ENCODE results near the genes RUFY4 and ARPC2.

GRCh38 chr2:217412395-217412597 lies 552.4 kb upstream of the TNP1 start:
- PRO-cap = no peak

DNA sequence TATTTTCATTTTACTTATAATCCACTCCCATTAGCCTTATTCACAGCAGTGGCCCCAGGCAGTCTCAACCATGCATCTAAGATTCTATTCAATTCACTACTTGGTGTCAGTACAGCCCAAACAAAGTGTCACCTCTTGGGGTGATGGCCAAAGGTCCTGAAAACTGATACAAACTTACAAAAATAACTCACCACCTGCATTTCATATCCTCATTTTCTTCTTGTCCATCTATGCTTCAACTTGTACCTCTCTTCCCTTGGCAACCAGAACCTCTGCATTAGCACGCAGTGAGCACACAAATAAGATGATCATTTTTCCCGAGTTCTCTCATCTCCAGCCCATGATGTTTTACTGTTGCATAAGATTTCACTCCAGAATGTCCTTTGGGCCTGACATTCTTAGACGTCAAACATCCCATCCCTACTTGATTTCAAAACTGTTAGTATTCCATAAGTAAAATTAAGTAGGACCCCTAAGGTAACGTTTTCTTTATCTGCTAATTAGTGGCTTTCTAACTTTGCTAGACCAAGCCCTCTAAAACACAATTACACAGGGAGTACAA lies 559.3 kb upstream of the TNP1 start:
- PRO-cap = no peak

DNA sequence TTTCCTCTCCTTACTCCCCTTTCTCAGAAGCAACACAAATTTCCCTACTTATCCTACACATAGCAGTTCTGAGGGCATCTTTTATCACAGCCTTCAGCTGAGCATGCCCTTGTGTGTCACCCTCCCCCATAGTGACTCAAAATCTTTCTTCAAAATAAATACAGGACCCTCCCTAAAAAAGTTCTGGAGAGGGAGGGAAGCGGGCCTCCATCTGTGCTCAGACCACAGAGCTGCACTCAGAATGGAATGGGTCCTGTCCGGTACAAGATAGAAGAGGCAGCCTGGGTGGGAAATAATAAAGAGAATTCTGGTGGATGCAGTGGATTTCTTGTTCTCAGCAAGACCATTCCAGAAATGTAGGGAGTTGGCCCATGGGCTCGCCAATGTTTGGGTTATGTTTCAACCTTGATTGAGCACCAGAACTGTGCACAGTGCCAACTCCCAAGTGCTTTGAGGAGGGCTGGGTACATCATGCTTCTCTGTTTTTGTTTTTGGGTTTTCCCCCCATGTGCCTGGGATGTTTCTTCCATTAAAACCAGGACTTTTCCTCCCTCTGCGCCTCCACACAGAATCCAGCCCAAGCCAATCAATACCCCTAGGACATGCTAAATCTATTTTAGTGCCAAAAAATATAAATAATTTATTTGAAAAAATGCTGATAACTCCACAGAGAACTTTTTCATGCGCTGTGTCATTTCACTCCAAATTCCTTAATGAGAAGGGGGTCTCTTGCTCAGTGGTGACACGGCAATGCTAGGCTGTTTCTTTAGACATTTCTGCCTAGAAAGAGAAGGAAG lies 304.1 kb downstream of the TNS1 start:
- PRO-cap = no peak

DNA sequence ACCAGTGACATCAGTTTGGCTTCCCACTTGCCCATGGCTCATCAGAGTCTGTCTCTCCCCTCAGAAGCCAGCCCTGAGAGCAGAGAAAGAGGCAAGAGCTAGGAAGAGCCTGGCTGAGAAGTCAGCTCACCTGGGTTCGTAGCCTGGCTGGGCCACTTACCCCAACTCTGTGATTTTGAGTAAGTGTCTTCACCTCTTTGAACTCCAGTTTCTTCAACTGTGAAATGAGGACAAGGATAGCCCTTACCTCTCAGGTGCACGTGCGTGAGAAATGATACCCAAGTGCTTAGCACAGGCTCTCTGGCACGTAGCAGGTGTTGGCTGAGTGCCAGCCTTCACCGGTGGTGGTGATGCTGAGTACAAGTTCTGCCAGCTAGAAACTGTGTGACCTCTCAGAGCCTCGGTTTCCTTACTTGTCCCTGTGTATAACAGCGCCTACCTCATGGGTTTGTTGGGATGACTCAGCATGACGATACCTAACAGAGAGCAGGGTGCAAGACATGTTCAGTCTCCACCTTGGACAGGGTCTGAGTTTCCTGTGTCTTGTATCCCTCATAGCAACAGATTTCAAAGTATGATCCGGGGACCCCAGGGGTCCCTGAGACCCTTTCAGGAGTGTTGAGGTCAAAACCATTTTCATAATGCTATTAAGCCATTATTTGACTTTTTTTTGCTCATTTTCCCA lies 205.2 kb downstream of the TNS1 start:
- PRO-cap = unidirectional peak, minus-strand start at position 216 of the sequence

- PRO-cap = no peak
Observed at GRCh38 chr2:217817530-217818568, 184.9 kb downstream of the TNS1 start.

DNA sequence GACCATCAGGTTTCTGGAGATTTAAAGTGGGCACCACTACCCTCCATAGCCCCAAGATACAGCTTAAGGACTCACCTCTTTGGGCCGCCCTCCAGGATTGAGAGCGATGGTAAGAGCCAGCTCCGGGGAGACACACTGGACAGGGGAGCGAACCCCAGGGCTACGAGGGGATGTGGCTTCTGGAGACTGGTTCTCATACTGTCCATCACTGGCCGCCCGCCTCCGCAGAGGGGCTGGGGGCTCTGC lies 166.9 kb downstream of the TNS1 start:
- PRO-cap = no peak

DNA sequence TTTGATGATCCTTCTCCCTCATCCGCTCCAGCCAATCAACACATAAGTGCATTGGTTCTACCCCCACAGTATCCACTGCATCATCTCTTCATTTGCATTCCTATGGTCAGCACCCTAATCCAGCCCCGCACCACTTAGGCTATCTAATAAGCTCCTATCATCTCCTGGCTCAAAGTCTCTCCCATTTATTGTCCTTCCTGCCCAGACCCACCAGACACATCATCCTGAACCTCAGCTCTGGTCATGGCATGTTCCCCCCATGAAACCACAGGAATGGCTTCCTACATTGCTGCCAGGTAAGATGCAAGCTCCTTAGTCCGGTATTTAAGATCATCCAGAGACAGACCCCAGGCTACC lies 158.7 kb downstream of the TNS1 start:
- PRO-cap = no peak

GRCh38 chr2:217922357-217923179 lies 80.2 kb downstream of the TNS1 start:
- PRO-cap = no peak

DNA sequence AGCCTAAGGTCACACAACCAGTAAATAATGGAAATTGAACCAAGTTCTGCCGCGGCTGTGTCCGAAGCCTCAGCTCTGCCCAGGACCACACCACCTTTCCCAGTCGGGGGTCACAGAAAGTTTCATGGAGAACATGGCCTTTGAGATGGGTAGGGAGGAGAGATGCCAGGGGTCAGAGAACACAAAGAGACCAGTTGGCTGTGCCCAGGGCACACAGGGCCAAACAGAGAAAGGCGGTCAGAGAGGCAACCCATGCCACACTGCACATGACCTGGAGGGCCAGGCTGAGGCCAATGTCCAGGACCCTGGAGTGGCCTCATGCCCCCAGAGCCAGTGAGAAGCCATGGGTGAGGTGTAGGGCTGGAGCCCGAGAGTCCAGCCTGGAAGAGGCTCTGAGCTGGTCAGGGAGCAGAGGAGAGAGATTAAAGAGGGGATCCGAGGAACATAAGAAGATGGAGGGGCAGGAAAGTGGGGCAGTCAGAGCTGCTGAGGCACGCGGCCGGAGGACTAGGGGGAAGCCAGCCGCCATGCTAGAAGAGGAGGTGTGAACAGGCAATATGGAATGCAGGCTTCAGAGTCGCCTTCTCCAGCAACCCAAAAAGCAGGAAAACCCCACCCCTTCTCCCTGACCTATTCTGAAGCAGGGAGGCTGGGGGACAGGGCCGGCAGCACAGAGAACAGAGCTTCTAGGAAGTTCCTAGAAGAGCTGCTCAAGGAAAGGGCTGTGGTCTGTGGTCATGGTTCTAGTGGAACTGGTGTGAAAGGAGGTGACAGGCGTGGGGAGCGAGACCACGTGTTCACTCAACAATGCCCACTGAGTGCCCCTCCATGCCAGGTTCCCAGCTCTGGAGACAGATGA lies 72.3 kb downstream of the TNS1 start:
- PRO-cap = no peak

DNA sequence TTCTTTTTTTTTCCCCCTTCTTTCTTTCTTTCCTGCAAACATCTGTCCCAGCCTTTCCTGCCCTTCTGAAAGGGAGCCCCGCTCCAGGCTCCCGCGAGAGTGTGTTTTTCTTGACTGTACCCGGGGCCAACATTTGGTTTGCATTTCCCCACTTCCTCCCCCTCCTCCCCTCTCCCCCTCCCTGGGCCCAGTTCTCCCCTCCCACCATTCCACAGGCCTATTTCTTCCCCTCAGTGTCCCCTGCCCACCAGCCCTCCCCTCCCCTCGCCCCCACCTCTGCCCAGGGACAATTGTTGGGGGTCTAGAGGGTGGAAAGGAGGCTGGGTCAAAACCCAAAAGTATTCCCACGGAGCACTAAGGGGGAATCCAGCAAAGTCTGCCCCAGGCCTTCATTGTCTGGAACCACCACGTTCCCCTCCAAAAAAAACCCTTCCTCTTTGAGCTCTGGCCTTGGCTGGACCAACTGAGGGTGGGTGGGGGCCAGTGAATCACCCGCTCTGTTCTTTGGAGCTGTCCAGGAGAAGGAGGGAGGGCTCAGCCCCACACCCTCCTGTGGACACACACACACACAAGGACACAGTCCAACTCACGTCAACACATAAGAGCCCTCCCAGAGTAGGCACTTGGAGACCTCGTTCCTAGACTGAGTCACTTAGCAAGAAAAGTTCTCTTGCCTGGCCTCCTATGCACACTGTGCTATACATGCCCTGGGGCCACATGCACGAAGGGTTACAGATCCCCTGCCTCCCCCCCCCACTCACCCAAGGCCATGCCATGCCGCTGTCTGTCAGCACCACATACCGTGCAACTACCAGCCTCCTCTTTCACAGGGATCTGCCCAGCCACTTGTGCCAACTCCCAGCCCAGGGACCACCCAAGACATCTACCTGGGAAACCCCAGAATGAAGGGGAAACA lies 1.1 kb upstream of the TNS1 start:
- PRO-cap = no peak

- PRO-cap = no peak
Observed at GRCh38 chr2:218033847-218034353, 31.1 kb upstream of the TNS1 start.

GRCh38 chr2:218068700-218069566 lies at the start of gene RUFY4:
Gene RUFY4 (plus strand): TSS chr2:218069253.
- PRO-cap = no peak

DNA sequence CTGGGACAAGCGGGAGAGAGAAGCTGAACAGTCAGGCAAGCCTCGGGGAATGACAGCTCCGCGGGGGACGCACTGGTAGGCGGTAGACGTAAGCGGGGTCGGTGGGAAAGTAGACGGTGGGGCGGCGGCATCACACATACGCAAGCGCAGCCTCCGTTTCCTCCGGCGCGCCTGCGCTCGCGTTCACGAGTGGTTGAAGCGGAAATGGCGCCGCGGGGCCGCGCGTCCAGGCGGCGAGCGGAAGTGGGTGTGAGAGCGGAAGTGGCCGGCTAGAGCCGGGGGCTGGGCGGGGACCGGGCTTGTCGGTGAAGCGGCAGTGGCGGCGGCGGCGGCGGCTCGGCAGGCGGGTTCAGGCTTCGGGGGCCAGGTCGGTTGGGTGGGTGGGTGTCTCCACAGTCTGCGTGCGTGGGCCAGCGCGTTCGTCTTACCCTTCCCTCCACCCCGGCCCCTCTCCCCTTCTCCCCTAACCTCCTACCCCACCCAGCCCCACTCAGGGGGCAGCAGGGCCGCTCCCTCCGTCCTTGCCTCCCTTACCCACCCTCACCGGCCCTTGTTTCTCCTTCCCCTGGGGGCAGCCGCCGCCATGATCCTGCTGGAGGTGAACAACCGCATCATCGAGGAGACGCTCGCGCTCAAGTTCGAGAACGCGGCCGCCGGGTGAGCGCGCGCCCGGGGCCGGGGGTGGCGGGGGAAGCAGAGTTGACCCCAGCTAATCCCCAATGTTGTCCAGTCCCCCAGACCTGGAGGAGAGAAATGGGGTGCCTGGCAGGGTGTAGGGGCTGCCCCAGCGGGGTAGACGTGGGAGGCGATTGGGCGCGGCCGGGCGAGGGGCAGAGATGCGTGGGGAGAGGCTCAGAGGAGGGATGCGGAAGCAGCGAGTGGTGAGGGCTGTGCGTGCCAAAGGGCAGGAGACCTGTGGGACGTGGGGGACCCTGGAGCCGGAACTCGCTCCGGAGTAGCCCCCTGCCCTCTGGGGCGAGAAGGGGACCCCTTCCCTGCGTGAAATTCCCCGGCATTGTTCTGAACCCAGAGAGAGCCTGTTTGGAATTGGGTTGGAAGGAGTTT lies at the start of gene ARPC2:
TSS of gene ARPC2 (plus strand) at position 302 of the 1,065 bp plus-strand sequence.
- PRO-cap = bidirectional peak, plus-strand start at position 272 of the sequence, minus-strand start at position 187 of the sequence; bidirectional peak, plus-strand start at position 891 of the sequence, minus-strand start at position 873 of the sequence

DNA sequence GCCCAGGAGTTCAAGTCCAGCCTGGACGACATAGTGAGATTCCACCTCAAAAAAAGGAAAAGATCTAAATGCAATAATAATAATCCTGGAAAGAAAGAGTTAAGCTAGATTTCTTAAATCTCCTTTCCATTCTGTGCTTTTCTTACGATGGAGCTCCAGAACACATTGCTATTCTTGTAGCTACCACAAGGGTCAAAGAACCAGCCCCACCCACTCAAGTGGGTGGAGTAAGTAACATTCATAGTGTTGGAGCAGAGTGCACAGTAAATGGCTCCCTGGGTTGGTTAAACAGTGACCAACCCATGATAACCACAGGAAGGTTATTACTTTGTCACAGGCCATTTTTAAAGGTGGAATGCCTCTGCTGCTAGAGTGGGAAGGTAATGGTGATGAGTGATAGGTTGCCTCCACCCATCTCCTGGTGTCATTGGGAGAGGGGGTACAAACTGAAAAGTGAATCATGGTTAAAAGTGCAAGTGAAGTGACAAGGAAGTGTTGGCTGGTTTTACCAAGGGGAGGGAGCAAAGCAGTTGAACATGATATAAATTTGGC lies 13.9 kb downstream of the ARPC2 start:
- PRO-cap = no peak

GRCh38 chr2:218232989-218233247 lies 15.9 kb downstream of the ARPC2 start:
- PRO-cap = no peak

DNA sequence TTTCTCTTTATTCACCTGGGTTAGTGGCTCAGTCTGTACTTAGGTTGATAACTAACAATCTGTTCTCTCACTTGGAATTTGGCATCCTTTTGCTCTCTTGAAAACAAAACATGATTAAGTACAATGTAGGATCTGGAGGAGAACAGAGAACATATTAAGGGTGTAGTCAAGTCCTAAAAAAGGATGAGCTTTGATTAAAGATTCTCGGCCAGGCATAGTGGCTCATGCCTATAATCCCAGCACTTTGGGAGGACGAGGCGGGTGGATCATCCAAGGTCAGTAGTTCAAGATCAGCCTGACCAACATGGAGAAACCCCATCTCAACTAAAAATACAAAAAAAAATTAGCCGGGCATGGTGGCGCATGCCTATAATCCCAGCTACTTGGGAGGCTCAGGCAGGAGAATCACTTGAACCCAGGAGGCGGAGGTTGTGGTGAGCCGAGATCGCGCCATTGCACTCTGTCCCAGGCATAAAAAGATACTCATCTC lies 16.7 kb downstream of the ARPC2 start:
- PRO-cap = no peak

GRCh38 chr2:218253447-218254699 lies 6.9 kb upstream of the GPBAR1 start:
- PRO-cap = no peak

- PRO-cap = no peak
Observed at GRCh38 chr2:218257016-218257541, 3.7 kb upstream of the GPBAR1 start.

DNA sequence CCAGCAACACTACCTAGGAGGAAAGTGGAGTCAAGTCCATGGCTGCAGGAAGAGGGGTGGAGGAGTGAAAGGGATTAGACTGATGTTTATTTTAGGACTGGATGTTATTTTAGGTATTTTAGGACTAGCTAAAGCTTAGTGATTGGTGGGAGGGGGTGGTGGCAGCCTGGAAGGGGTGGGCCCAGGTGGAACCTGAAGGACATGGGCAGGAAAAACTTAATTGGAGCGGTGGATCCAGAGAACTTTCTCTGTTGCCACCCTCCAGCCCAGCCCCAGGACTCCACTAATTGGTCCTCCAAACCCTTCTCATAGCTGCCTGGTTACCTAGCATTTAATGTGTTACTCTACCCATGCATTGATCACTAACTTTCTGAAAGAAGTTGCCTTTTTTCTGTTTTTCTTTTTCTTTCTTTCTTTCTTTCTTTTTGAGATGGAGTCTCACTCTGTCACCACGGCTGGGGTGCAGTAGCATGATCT lies 4.0 kb upstream of the TMBIM1 start:
- PRO-cap = no peak

GRCh38 chr2:218312290-218312699 lies 20.0 kb upstream of the TMBIM1 start:
- PRO-cap = no peak